CMK (cell line): ENCODE measurements around a stretch of chr5.

DNA sequence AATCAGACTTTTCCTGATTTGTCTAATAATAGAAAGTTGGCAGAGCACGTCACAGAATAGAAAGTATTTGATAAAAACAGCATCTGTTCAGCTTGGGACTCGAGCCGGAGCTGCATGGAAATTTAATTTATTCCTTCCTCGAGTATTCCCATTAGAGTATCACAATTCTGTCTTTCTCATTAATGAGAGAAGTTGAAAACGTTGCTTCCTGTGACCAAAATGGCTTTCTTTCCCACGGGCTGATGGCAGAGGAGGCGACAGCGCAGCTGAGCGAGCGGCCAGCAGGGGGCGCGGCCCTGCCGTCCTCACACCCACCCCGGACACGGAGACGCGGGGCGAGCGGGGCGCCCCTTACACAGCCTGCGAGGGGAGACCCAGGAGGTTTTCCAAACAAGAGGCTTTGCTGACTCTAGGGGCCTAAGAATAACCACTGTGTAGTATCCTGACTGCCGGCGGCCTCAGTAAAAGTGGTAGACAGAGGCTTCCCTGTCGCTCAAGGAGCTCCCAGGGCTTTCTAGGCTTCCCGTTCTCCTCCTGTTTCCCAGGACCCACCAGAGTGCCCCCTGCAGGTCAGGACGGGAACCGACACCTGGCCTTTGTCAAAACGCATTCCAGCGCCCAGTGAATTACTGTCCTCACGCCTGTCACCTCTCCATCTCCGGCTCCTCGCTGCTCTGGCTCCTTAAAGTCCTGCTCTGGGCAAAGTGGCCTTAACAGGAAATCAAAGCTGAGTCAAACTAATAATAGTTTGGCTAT is 27.3 kb upstream of the FGF1 start:
- RRBS, result no CpG with 5 or more reads among the region's 32 CpGs

DNA sequence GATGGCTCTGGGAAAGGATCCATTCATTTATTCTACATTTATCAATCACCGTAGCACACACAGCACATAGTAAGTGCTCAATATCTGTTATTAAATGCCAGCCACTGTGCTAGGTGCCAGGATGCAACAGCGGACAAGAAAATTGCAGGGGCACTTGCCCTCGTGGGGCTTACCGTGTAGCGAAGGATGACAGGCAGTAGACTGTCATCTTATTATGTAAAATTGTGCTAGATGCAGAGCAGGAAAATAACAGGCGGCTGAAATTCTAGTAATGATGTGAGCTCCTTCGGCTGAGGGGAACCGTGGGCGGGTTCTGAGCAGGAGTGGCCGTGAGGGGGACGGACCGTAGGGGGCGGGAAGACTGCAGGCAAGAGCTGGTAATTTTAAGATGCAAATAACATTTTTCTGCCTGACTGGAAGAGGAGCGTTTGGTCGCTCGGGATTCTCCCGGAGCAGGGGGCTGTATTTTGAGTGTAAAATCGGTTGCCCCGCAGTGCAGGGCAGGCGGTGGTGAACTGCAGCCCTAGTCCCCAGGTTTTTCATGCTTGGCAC is 620 bp upstream of the ARHGAP26 start:
- RRBS, result no CpG with 5 or more reads among the region's 20 CpGs

- RRBS, result no CpG with 5 or more reads among the region's 2 CpGs
These were observed 29.3 kb downstream of the ARHGAP26 start for GRCh38 chr5:142799448-142799914.

DNA sequence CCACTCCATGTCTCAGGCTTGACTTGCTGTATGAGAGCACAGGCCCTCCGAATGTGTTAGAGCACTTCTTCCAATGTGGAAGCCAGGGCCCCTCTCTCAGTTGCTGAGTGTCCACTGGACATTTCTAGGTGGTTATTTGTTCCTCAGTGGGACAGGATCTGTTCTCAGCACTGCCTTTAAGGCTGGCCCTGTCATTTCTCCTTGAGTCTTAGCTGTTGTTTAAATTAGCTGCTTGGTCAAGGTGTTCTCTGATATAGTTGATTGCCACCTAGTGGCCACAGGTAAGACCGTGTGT is 96.7 kb downstream of the ARHGAP26 start:
- RRBS, result no CpG with 5 or more reads among the region's 2 CpGs

DNA sequence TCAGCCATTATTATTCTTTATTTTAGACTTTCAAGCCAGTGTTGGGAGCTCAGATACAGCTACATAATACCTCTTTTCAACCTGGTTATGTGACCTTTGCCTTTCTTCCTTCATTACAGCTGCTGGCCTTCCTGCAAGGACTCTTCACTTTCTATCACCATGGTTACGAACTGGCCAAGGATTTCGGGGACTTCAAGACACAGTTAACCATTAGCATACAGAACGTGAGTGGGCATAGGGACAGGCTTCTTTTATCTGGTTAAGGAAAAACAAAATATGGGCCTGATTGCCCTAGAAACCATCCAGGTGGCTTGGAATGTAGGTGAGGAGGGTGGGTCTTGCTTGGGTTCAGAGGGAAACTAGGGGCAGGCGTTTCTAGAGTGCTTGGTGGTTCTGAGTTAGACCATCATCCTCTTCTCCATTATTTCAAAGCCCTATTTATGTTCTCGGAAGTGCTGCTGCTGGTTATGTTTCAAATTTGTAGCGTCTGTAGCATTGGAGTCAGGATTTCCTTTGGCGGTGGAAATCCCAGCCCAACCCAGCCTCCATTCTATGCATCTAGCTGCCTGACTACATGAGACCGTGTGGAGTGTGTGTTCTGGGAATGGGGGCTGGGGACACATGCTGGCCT is 131.8 kb downstream of the ARHGAP26 start:
- RRBS, result no CpG with 5 or more reads among the region's 8 CpGs

DNA sequence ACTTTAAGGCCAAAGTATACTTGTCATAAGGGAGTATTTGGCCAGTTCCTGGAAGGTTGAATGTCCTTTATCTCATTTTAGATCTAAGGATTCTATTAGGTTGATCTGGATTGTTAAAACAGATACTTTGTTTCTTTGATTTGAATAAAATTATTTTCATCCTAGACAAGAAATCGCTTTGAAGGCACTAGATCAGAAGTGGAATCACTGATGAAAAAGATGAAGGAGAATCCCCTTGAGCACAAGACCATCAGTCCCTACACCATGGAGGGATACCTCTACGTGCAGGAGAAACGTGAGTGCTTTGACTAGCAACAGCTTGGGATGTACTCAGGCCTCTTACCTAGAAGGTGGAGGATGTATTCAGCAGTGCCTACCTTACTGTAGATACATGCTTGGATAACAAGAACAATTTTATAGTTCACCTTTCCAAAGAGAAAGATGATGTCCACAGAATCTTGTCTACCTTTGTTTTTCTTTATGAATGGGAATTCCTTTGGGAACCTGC is 133.3 kb downstream of the ARHGAP26 start:
- RRBS, result no CpG with 5 or more reads among the region's 3 CpGs

DNA sequence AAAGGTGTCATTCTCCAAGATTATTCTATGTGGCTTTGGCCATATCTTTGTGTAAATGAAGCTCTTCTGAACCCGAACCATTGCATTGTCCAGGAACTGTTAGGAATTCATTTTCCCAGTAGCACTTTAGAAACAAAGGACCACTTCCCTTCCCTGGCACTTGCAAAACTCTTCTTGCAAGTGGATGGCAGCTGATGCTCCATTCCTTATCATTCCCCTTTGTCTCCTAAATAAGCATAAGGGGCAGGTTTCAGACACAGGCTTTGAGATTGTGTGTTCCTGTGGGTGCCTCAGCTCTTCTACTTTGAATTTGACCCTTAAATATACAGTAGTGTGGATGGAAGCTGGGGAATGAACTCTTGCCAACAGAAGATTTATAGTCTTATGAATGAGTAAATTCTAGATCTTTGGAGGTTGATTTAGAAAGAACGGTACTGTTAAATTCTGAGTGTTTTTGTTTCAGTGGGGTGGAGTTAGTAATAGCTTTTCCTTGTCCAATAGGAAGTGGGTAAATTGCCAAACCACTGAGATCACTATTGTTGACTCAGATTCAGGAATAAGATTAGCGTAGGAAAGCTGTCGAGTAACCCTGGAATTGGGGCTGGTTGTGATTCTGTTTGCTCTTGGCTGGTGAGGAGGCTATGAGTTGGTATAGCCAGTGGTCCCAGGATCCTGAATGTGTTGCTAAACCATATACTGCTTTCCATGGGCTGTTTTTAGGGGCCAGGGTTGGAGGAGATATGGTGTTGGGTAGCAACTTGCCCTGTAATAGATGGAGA is 155.5 kb downstream of the ARHGAP26 start:
- RRBS, result no CpG with 5 or more reads among the region's 4 CpGs

DNA sequence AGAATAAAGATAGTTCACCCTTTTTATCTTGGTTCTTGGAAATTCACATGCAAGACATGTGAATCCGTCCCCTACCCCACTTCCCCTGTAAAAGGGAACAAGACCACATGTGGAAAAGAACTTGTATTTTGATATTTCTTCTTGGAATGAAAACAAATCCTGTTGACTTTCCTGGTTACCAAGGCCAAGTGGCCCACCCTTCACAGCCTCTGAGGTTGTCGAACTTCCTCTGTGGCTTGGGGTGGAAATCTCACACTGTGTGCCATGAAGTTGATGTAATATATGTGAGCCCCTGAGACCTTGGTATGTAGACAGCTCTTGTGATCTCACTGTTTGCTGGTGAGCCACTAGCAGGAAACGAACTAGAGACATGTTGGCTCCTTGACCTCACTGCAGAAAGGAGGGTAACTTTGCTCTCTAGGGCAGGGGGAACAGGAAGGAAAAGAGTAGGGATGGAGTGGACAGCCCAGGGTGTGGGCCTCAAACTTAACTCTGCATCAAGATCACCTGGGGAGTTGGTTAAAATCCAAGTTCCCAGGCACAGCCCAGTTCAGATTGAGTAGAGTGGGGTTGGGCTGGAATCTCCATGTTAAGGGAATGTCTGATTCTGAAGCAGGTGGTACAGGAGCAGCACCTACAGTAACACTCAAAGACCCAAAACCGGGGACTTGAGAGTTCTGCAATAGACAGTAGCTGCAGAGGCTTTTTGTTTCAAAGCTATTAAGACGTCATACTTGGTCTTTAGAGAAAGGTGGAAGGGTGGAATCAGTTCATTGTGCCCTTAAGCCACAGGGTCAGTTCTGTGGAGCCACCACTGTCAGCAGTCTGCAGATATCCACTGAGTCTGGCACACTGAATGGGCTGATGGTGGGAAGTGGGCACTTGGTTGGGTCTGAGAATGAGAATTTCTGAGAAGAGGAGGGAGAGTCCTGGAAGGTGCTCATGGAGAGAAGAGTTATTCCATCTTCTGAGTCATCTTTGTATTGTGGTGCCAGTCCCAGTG is 159.6 kb downstream of the ARHGAP26 start:
- RRBS, result no CpG with 5 or more reads among the region's 5 CpGs

DNA sequence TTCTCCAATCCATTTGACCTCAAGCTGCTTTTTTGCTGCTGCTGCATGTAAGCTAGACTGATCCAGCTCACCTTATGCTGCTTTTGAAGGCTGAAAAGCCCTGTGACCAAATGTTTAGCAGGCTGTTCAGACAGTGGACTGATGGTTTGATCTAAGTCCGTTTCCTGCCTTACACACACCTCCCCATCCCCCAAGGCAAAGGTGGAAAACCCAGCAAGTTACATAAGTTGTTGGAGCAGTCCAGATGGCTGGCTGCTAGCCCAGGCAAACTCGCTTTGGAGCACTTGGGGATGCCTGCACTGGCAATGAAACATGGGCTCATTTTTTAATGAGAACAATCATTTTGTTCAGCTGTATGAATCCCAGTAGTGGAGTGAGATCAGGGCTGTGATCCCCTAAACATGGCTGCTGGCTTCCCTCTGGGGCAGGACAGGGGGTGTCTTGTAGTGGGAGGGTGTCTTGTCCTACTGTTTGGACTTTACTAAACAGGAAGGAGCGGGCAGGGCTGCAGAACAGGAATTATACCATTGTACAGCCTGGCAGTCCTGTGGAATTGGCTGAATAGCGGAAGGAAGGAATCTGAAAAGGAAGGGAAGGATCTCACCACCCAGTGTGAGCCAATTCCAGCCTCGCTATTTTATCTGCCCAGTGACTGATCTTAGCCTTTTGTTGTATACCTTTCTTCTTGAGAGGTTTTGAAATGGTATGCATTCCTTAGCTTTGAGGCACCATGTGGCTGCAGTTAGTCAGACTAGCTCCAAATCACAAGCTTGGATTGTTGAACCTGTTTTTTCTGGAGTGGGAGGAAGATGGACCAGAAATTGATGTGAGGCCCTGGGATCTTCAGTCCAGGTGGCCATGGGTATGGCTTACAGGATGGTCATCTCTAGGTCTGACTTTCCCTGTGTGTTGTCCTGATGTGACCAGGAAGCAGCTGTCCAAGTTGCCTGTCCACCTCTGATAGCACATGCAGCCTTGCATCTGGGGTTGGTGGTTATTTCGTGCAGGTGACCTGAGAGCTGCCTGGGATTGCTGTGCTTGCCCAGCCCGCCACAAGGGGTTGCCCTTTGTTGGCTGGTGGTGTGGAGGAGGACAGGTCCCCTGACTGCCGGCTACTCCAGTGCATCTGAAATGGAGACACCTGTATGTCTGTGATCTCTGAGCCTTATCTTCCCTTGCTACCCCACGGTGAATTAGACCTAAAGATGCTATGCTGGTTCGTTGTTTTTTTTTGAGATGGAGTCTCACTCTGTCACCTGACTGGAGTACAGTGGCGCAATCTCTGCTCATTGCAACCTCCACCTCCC is 212.3 kb downstream of the ARHGAP26 start:
- RRBS, result no CpG with 5 or more reads among the region's 11 CpGs

- RRBS, result no CpG with 5 or more reads among the region's 7 CpGs
These were observed 260.7 kb downstream of the ARHGAP26 start for GRCh38 chr5:143030618-143031474.

- RRBS, result no CpG with 5 or more reads among the region's 3 CpGs
These were observed 287.4 kb downstream of the ARHGAP26 start for GRCh38 chr5:143057619-143057850.

GRCh38 chr5:143133660-143134216 is 269.7 kb downstream of the NR3C1 start:
- RRBS, result no CpG with 5 or more reads among the region's 14 CpGs

DNA sequence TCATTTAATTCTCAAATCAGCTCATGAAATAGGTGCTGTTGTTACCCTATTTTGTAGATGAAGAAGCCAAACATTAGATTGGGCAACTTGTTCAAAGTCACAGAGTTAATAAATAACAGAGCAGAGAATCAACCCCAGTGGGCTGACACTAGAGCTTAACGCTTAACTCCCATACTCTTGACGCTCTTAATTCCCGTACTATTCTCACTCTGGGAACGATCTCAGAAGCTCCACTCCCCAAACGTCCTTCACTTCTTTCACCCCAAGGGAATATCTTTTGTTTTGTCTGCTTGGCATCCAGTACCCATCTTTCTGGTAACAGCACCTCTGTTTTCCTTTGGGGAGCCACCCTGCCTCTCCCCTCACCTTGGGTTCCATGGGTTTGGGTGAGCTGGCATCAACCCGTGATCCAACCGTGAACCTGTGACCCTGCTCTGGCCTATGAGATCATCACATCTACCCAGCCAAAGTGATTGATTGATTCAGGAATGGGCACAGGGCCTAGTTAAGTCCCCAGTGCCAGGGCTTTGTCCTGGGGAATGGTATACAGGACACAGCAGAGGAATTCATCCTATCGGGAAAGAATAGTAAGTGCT is 169.2 kb downstream of the NR3C1 start:
- RRBS, result no CpG with 5 or more reads among the region's 8 CpGs

DNA sequence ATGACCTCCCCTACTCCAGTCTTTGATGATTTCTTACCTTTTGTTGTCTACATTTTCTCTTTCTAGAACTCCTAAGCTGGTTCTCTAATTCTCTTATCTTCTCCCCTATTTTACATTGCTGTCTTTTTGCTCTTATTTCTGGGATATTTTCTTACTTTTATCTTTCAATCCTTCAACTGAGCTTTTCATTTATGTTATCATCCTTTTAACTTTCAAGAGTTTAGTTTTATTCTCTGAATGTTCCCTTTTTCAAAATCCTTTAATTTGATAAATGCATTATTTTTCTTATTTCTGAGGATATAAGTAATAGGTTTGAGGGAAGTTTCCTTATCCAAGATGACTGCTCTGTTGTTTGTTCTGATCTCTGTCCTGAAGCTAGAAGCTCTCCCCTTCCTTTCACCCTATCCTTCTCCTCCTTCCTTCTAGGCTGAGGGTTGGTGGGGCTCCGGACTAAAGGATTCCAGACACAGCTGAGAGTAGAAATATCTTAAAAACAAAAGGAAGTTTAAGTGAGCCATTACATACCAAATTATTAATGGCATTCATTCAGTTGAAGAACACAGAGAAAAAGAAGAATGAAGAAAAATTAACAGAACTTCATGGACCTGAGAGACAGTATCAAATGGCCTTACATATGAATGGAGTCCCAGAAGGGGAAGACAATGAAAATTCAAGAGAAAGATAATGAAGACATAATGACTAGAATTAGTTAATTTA is 64.0 kb downstream of the NR3C1 start:
- RRBS, result no CpG with 5 or more reads among the region's 1 CpG

- RRBS, result no CpG with 5 or more reads among the region's 2 CpGs
These were observed 8.6 kb downstream of the NR3C1 start for GRCh38 chr5:143394503-143395590.

DNA sequence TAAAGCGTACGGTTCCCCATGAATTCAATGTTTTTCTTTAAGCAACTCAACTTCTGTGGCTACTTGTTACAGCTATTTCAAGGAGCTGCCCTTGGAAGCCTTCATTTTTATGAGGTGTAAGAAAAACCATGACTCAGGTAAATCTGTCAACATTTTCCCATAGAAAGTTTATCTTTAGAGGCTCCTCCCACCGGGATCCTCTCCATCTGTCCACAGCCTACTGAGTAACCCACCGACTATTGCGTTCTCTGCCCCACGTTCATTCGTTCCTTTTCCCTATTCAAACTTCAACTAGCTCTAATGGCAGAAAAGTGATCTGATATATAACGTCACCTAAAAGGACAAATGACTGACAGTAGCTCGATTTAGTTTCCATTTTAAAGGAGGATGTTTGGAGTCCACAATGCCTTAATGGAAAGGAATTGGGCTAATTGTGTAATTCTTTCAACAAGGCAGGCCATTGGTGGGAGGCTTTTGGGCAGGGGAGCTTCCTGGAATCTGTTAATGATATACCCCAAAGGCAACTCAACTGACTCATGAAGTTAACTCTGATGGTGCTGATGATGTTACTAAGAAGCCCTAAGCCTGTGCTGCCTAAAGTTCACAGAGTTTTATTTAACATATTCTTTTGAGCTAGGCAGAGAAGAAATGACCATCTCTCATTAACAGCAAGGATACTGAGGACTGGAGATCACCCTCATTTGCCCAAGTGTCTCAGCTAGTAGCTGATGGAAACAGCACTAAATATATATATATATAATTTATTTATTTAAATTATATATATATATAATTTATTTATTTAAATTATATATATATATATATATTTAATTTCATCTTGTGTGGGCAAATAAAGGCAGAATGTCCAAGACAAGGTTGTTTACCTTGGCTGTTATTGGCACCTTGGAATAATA is 29.4 kb upstream of the NR3C1 start:
- RRBS, result no CpG with 5 or more reads among the region's 9 CpGs

DNA sequence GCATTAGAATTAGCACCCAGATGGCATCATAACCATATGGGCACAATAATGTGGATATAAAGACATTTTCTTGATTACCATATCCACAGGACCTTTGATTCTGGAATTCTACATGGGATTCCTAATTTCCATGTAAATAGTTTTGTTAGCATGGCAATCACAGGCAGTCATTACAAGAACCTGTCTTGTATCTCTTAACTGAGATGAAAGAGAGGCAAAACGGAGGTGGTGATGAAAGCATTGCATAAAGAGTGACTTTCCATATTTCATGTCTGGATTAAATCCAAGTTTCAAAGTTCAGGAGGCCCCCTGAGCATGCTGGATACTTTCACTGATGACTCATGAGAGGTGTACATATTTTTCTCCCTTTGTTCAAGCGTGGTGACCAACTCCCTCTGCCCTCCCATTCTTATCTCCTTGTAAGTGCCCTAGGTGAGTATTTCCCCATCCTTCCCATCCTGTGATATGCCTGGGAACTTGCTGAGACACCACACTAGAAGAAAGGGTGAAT is 192.7 kb upstream of the NR3C1 start:
- RRBS, result no CpG with 5 or more reads among the region's 2 CpGs

DNA sequence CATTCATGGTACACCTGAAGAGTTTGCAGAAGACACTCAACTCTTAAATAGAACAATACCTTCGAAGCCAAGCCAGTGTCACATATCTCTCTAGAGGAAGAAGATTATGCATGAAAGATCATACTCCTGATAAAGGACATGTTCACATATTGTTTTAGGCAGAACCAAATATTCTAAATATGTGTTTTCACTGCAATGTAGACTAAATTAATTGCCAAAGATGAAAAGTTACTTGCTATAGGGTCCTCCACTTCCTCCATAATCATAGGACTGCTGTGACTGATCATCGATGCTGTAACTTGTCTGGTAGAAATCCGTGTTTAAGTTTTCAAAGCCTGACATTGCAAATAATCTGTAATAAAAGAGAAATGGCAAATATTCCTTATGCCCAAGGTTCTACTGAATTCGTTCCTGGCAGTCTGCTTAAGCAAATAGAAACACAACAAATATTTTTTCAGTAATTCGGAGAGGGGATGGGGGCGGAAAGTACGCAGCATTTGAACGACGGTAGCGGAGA is 787 bp downstream of the YIPF5 start:
- RRBS, result no CpG with 5 or more reads among the region's 10 CpGs

GRCh38 chr5:145942137-145942602 is 5.8 kb downstream of the SH3RF2 start:
- RRBS, result no CpG with 5 or more reads among the region's 3 CpGs

GRCh38 chr5:146042466-146043440 is 62.6 kb downstream of the PLAC8L1 start:
- RRBS, result no CpG with 5 or more reads among the region's 8 CpGs